K562 (cell line): ENCODE data around the gene CHDH.

DNA sequence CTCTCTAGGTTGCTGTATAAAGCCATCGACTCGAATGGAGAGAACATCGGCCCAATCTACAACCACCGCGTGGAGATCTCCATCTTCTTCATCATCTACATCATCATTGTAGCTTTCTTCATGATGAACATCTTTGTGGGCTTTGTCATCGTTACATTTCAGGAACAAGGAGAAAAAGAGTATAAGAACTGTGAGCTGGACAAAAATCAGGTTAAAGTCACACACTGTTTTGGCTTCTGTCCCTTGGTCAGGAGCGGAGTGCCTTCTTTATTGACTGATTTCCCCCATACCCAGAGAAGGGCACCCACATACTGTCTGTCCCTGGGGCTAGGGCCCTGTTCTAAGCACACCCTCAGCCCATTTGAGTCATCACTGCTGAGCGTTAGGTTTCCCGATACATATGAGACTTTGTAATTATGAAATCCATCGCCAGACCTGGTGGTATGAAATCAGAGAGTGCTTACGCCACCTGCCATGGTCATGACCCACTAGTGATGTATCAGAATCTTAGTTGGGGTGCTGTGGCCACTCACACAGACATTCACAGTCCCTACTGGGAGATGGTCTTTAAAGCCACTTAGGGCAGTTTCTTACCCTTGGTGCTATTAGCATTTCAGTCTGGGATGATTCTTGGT lies 96.8 kb downstream of the CHDH start:
- RAMPAGE, long total RNA, result no peak
- RRBS, result no CpG with 5 or more reads among the region's 11 CpGs
PRO-cap:
- standard, result no peak
- CoPRO, capped RNA only, 2 experiments, result no peak in any of the 2 experiments
- CoPRO, capped and uncapped RNA, 2 experiments, result no peak in any of the 2 experiments
- CoPRO, uncapped RNA only, 2 experiments, result no peak in any of the 2 experiments
CAGE:
- cytosol, long polyA plus RNA, result no peak
- long polyA plus RNA, result no peak
- nucleolus, long total RNA, result no peak
- nucleus, long polyA plus RNA, result no peak

GRCh38 chr3:53845858-53846663 lies at the start of gene CHDH:
Gene CHDH, minus strand, starts transcription at chr3:53846419.
- RAMPAGE, long total RNA, result no peak
- RRBS, result 48% methylated on average over 31 of the region's 113 CpGs
PRO-cap:
- standard, result bidirectional peak, plus-strand start at chr3:53846568, minus-strand start at chr3:53846419
- CoPRO, capped RNA only, 2 experiments, result no peak in any of the 2 experiments
- CoPRO, capped and uncapped RNA, 2 experiments, result no peak in any of the 2 experiments
- CoPRO, uncapped RNA only, 2 experiments, result peak in 2 of 2 experiments; most common plus-strand start chr3:53846568 (in 2); most common minus-strand start chr3:53846279 (in 1)
CAGE:
- cytosol, long polyA plus RNA, result no peak
- long polyA plus RNA, result no peak
- nucleolus, long total RNA, result no peak
- nucleus, long polyA plus RNA, result no peak

- RAMPAGE, long total RNA, result no peak
- RRBS, result 38% methylated on average over 29 of the region's 53 CpGs
PRO-cap:
- standard, result no peak
- CoPRO, capped RNA only, 2 experiments, result no peak in any of the 2 experiments
- CoPRO, capped and uncapped RNA, 2 experiments, result no peak in any of the 2 experiments
- CoPRO, uncapped RNA only, 2 experiments, result no peak in any of the 2 experiments
CAGE:
- cytosol, long polyA plus RNA, result no peak
- long polyA plus RNA, result no peak
- nucleolus, long total RNA, result no peak
- nucleus, long polyA plus RNA, result no peak
These were observed 1.3 kb upstream of the CACNA2D3 start for GRCh38 chr3:54120890-54121642.

- RAMPAGE, long total RNA, result no peak
- RRBS, result no CpG with 5 or more reads among the region's 6 CpGs
PRO-cap:
- standard, result no peak
- CoPRO, capped RNA only, 2 experiments, result no peak in any of the 2 experiments
- CoPRO, capped and uncapped RNA, 2 experiments, result no peak in any of the 2 experiments
- CoPRO, uncapped RNA only, 2 experiments, result no peak in any of the 2 experiments
CAGE:
- cytosol, long polyA plus RNA, result no peak
- long polyA plus RNA, result no peak
- nucleolus, long total RNA, result no peak
- nucleus, long polyA plus RNA, result no peak
These were observed 293.0 kb downstream of the LRTM1 start for GRCh38 chr3:54634744-54635290.

DNA sequence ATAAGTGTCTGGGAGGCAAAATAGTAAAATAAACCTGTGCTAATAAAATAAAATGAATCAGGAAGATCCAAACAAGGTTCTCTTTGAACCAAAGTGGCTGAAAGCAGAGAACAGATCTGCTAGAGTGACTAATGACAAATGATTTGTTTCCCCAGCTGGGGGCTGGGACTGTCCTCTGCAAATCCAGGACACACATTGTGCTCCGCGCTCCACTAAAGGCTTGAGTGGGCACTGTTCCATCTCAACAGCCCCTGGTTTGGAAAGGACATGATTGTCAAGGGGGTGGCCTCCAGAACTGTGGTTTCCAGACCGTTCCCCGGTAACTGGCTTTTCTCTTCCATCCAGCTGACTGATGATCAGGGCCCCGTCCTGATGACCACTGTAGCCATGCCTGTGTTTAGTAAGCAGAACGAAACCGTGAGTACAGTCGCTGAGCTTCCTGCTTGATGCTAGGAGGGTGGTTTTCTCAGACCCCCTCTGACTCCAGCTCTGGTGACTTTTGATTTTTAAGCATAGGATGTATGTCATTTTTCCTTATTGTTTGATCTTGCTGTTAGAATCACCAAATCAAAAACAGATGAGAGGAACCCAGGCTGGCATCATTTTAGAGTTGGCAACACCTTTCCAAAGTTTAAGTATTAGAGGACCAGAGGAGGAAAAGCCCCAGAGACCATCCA lies 90.9 kb downstream of the LRTM1 start:
- RAMPAGE, long total RNA, result no peak
- RRBS, result no CpG with 5 or more reads among the region's 8 CpGs
PRO-cap:
- standard, result no peak
- CoPRO, capped RNA only, 2 experiments, result no peak in any of the 2 experiments
- CoPRO, capped and uncapped RNA, 2 experiments, result no peak in any of the 2 experiments
- CoPRO, uncapped RNA only, 2 experiments, result no peak in any of the 2 experiments
CAGE:
- cytosol, long polyA plus RNA, result no peak
- long polyA plus RNA, result no peak
- nucleolus, long total RNA, result no peak
- nucleus, long polyA plus RNA, result no peak

- RAMPAGE, long total RNA, result no peak
- RRBS, result no CpG with 5 or more reads among the region's 24 CpGs
PRO-cap:
- standard, result no peak
- CoPRO, capped RNA only, 2 experiments, result no peak in any of the 2 experiments
- CoPRO, capped and uncapped RNA, 2 experiments, result no peak in any of the 2 experiments
- CoPRO, uncapped RNA only, 2 experiments, result no peak in any of the 2 experiments
CAGE:
- cytosol, long polyA plus RNA, result no peak
- long polyA plus RNA, result no peak
- nucleolus, long total RNA, result no peak
- nucleus, long polyA plus RNA, result no peak
These were observed 2.9 kb downstream of the WNT5A start for GRCh38 chr3:55484079-55484679.

DNA sequence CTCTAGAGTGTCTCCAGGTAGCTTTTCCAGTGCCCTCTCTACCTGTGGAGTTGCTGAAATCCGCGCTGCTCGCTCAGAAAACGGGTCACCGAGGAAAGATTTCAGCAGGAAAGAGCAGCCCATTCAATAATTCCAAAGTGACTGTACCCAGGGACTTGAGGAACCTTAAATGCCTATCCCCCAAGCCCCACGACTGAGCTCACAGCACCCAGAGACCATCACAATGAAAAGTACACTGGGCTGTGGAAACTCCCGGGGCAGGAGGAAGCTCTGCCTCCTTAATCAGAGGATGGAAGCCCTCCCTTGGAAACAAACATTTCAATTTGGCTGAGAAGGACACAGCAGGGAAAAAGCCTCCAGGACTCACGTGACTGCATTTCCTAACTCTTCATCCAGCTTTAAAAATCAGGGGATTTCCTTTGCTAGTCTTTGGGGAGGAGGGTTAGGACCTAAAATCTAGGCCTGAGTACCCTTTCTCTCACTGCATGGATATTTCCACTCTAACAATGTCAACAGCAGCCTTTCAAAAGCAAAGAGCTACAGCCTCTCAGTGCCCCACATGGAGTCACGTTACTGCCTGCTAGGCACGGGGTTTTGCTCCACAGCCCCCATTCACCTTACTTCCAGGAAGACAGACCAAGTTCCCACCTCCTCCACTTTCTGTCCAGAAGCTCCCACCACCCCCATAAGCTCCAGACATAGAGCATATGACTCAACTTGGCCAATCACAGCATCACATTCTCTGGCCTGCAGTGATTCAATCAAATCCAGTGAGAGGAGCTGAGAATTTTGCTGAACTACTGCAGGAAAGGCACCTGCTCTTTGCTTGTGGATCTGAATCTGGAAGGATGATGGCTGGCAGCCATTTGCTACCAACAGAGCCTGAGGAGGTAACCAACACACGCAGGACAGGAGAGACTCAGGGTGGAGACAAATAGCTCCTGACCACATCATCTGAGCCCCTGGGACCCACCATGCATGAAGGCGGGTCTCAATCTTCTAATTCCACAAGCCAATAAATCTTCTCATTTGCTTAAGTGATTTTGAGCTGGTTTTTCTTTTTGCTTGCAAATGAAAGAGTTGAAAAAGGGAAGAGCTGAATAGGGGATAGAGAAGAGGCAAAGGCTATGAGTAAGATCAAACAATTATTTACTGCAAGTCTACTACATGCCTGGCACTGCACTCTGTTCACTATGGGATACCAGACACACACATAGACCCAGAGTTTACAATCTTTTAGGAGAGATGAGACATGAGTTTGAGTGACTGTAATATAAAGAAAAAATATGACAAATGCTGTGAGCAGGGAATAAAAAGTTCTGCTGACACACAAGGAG lies 69.1 kb upstream of the WNT5A start:
- RAMPAGE, long total RNA, result no peak
- RRBS, result no CpG with 5 or more reads among the region's 12 CpGs
PRO-cap:
- standard, result no peak
- CoPRO, capped RNA only, 2 experiments, result no peak in any of the 2 experiments
- CoPRO, capped and uncapped RNA, 2 experiments, result no peak in any of the 2 experiments
- CoPRO, uncapped RNA only, 2 experiments, result no peak in any of the 2 experiments
CAGE:
- cytosol, long polyA plus RNA, result no peak
- long polyA plus RNA, result no peak
- nucleolus, long total RNA, result no peak
- nucleus, long polyA plus RNA, result no peak

DNA sequence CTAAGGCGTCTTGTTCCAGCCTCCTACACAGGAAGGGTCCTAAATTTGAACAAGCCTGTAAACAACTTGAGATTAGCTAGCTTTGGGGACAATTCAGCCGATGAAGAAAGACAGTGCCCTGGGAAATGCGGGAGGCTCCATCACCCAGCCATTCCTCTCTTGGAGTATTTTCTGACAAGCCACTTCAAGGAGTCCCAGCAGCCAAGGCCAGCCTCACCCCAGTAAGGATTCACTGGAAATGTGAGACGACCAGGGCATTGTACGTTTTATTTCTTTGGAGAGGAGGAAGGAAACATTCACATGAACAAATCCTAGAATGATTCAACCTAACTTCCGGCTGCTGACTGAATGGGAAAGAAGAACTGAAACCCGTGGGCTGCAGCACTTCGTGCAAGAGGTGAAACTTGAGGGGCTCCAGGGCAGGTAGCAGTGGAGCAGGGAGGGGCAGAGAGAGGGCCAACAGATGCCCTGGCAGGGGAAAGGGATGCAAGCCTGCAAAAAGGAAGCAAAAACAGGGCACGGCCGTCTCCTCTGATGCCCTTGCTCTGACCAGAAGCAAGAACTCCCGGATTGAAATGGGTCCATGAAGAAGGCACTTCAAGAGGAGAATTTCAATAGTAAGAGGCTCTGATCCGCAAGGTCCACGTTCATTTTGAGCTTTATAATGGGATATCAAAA lies 116.5 kb upstream of the ARHGEF3 start:
- RAMPAGE, long total RNA, result no peak
- RRBS, result no CpG with 5 or more reads among the region's 13 CpGs
PRO-cap:
- standard, result no peak
- CoPRO, capped RNA only, 2 experiments, result no peak in any of the 2 experiments
- CoPRO, capped and uncapped RNA, 2 experiments, result no peak in any of the 2 experiments
- CoPRO, uncapped RNA only, 2 experiments, result no peak in any of the 2 experiments
CAGE:
- cytosol, long polyA plus RNA, result no peak
- long polyA plus RNA, result no peak
- nucleolus, long total RNA, result no peak
- nucleus, long polyA plus RNA, result no peak

GRCh38 chr3:57006767-57007207 lies 53.7 kb upstream of the SPATA12 start:
- RAMPAGE, long total RNA, result no peak
- RRBS, result no CpG with 5 or more reads among the region's 6 CpGs
PRO-cap:
- standard, result unidirectional peak, plus-strand start at chr3:57007057
- CoPRO, capped RNA only, 2 experiments, result no peak in any of the 2 experiments
- CoPRO, capped and uncapped RNA, 2 experiments, result no peak in any of the 2 experiments
- CoPRO, uncapped RNA only, 2 experiments, result no peak in any of the 2 experiments
CAGE:
- cytosol, long polyA plus RNA, result no peak
- long polyA plus RNA, result no peak
- nucleolus, long total RNA, result no peak
- nucleus, long polyA plus RNA, result no peak

- RAMPAGE, long total RNA, result no peak
- RRBS, result 24% methylated on average over 5 of the region's 38 CpGs
PRO-cap:
- standard, result no peak
- CoPRO, capped RNA only, 2 experiments, result no peak in any of the 2 experiments
- CoPRO, capped and uncapped RNA, 2 experiments, result no peak in any of the 2 experiments
- CoPRO, uncapped RNA only, 2 experiments, result no peak in any of the 2 experiments
CAGE:
- cytosol, long polyA plus RNA, result no peak
- long polyA plus RNA, result no peak
- nucleolus, long total RNA, result no peak
- nucleus, long polyA plus RNA, result no peak
These were observed 940 bp downstream of the IL17RD start for GRCh38 chr3:57164087-57164739.

GRCh38 chr3:57228269-57229302 lies 1.1 kb downstream of the APPL1 start:
- RAMPAGE, long total RNA, result no peak
- RRBS, result no CpG with 5 or more reads among the region's 31 CpGs
PRO-cap:
- standard, result unidirectional peak, minus-strand start at chr3:57228567
- CoPRO, capped RNA only, 2 experiments, result peak in 2 of 2 experiments; most common minus-strand start chr3:57228567 (in 2)
- CoPRO, capped and uncapped RNA, 2 experiments, result no peak in any of the 2 experiments
- CoPRO, uncapped RNA only, 2 experiments, result no peak in any of the 2 experiments
CAGE:
- cytosol, long polyA plus RNA, result no peak
- long polyA plus RNA, result no peak
- nucleolus, long total RNA, result no peak
- nucleus, long polyA plus RNA, result no peak

DNA sequence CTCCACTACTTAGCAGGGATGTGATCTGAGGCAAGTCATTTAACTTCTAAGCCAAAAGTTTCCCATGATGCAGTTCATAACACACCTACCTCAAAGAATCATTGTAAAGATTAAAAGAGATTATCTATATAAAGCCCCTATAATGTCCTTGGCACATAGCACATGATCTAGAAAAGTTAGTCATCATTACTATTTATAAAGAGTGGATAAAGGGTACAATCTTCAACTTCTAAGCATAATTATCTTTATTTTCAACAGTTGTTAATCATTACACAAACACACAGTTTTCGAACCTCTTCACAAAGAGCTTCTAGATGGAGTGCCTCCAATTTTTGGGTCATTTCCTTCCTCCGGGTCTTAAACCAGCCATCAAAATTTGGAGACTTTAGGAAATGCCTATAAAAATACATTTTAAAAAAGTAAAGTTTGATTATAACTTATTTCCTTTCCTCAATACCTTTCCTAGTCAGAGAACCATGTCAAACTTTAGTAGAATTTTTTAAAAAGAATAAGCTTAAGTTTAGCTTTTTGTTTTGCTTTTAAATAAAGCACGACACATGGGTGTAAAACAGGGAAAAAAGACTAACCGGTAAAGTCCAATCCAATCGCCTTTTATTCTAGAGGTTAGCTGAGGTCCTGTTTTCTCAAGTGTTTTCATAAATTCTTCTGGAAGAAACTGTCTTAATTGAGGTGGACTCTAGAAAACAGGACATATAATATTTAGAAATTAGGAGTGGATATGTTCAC lies 33.2 kb upstream of the ARF4 start:
- RAMPAGE, long total RNA, result no peak
- RRBS, result no CpG with 5 or more reads among the region's 5 CpGs
PRO-cap:
- standard, result no peak
- CoPRO, capped RNA only, 2 experiments, result no peak in any of the 2 experiments
- CoPRO, capped and uncapped RNA, 2 experiments, result no peak in any of the 2 experiments
- CoPRO, uncapped RNA only, 2 experiments, result no peak in any of the 2 experiments
CAGE:
- cytosol, long polyA plus RNA, result no peak
- long polyA plus RNA, result no peak
- nucleolus, long total RNA, result no peak
- nucleus, long polyA plus RNA, result no peak

DNA sequence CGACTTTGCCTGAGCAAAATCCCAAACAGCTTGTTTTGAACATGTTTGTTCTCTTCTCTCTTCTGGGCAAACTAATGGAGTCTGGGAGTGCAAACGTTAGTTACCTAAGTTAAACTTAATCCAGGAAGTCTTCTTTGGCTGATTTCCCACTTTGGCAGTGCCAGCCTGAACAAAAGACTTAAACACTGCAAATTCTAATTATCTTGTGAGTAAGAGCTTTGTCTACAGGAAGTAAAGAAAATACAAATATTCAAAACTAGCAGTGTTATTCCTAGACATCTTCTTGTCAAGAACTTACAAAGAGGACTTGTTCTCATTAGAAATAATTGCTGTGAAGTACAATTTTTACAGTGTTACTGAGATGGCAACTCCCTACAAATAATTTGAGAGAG lies 16.7 kb upstream of the DENND6A start:
- RAMPAGE, long total RNA, result no peak
- RRBS, result no CpG with 5 or more reads among the region's 2 CpGs
PRO-cap:
- standard, result no peak
- CoPRO, capped RNA only, 2 experiments, result no peak in any of the 2 experiments
- CoPRO, capped and uncapped RNA, 2 experiments, result no peak in any of the 2 experiments
- CoPRO, uncapped RNA only, 2 experiments, result no peak in any of the 2 experiments
CAGE:
- cytosol, long polyA plus RNA, result no peak
- long polyA plus RNA, result no peak
- nucleolus, long total RNA, result no peak
- nucleus, long polyA plus RNA, result no peak

DNA sequence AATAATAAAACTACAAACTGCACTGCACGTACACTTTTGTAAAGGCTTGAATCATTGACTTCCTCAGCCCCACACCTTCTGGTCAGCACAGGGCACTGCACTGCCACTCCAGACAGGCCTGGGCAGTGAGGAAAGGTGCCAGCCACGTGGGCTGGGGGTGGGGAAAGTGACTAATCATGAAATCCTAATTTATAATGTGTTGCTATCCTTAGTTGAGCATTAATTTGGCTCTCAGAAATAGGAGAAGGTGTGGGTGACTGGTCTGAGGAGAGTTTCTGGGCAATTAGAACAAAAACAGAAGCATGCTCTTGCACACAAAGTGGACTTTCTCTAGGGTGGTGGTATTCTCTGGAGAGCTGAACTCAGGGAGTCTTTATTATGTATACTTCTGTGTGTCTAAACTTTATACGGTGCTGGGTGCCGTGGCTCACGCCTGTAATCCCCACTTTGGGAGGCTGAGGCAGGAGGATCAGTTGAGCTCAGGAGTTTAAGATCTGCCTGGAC lies 58.3 kb upstream of the FLNB start:
- RAMPAGE, long total RNA, result no peak
- RRBS, result no CpG with 5 or more reads among the region's 5 CpGs
PRO-cap:
- standard, result no peak
- CoPRO, capped RNA only, 2 experiments, result no peak in any of the 2 experiments
- CoPRO, capped and uncapped RNA, 2 experiments, result no peak in any of the 2 experiments
- CoPRO, uncapped RNA only, 2 experiments, result no peak in any of the 2 experiments
CAGE:
- cytosol, long polyA plus RNA, result no peak
- long polyA plus RNA, result no peak
- nucleolus, long total RNA, result no peak
- nucleus, long polyA plus RNA, result no peak

- RAMPAGE, long total RNA, result no peak
- RRBS, result no CpG with 5 or more reads among the region's 7 CpGs
PRO-cap:
- standard, result no peak
- CoPRO, capped RNA only, 2 experiments, result no peak in any of the 2 experiments
- CoPRO, capped and uncapped RNA, 2 experiments, result no peak in any of the 2 experiments
- CoPRO, uncapped RNA only, 2 experiments, result no peak in any of the 2 experiments
CAGE:
- cytosol, long polyA plus RNA, result no peak
- long polyA plus RNA, result no peak
- nucleolus, long total RNA, result no peak
- nucleus, long polyA plus RNA, result no peak
These were observed 25.0 kb upstream of the FLNB start for GRCh38 chr3:57983169-57983595.

DNA sequence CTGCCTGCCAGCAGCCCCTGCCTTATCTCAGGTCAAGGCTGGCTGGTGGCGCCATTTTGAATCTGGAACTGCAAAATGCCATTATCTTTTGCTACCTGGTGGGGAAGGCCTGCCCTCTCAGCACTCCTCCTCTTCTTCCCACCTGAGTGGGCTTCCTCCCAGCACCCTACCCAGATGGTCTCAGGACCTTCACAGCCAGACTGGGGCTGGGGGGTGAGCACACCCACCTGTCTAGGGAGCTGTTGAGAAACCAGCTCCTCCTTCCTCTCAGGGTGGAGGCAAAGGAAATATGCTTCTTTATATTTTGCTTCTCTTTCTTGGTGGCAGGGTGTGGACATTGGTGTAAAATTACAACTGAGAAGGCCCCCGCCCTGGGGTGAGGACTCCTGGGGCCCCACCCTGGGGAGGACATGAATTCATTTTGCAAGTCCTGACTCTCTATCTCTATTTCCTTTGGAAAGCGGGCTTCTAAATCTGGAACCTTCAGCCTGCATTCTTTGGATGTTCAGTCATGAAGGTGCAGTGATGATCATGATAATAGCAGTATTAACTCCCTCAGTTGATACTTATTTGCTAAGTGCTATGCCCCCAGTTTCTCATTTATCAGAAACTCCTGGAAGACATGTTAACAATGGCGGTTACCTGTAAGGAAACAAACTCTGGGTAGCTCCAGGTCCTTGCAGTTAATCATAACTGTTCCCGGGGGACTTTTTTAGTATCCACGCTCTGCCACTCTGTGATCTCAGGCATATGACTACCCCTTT lies 7.5 kb upstream of the FLNB start:
- RAMPAGE, long total RNA, result no peak
- RRBS, result no CpG with 5 or more reads among the region's 6 CpGs
PRO-cap:
- standard, result no peak
- CoPRO, capped RNA only, 2 experiments, result no peak in any of the 2 experiments
- CoPRO, capped and uncapped RNA, 2 experiments, result no peak in any of the 2 experiments
- CoPRO, uncapped RNA only, 2 experiments, result no peak in any of the 2 experiments
CAGE:
- cytosol, long polyA plus RNA, result no peak
- long polyA plus RNA, result no peak
- nucleolus, long total RNA, result no peak
- nucleus, long polyA plus RNA, result no peak

- RAMPAGE, long total RNA, result no peak
- RRBS, result no CpG with 5 or more reads among the region's 39 CpGs
PRO-cap:
- standard, result no peak
- CoPRO, capped RNA only, 2 experiments, result no peak in any of the 2 experiments
- CoPRO, capped and uncapped RNA, 2 experiments, result no peak in any of the 2 experiments
- CoPRO, uncapped RNA only, 2 experiments, result no peak in any of the 2 experiments
CAGE:
- cytosol, long polyA plus RNA, result no peak
- long polyA plus RNA, result no peak
- nucleolus, long total RNA, result no peak
- nucleus, long polyA plus RNA, result no peak
These were observed 974 bp downstream of the FLNB start for GRCh38 chr3:58008932-58009859.